AG09309 (cell line): ENCODE measurements around a stretch of chr10.

- RRBS = no CpG with 5 or more reads among the region's 3 CpGs
These were observed 168.4 kb downstream of the PRKG1 start for GRCh38 chr10:51242464-51243342.

- RRBS = no CpG with 5 or more reads among the region's 1 CpG
These were observed 98.8 kb downstream of the CSTF2T start for GRCh38 chr10:51600518-51601096.

DNA sequence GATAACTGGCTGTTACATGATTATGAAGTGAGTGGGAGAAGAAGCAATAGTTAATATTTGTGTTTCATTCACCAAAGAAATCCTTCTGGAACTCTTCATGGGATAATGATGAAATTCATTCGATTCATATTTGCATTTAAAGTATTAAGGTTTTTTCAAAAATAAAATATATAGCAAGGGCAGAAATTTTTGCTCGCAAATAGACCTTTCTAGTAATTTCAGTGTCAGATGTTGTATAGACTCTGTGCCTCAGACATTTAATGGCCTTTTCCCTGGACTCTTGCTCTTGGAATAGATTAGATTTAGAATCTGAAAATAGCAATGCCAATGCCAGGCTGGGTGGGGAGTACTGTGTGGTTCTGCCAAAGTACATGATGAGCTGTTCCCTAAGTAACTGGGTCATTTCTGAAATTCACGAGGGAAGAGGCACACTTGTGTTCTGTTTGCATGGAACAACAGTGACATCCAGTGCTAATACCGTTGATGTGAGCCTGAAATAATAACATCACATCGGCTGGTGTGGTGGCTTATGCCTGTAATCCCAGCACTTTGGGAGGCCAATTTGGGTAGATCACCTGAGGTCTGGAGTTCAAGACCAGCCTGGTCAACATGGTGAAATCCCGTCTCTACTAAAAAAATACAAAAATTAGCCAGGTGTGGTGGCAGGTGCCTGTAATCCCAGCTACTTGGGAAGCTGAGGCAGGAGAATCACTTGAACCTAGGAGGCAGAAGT is 119.1 kb downstream of the MBL2 start:
- RRBS = no CpG with 5 or more reads among the region's 6 CpGs

- RRBS = no CpG with 5 or more reads among the region's 6 CpGs
These were observed 14.9 kb downstream of the MBL2 start for GRCh38 chr10:52757699-52758117.

GRCh38 chr10:52759135-52759722 is 13.4 kb downstream of the MBL2 start:
- RRBS = no CpG with 5 or more reads among the region's 3 CpGs

DNA sequence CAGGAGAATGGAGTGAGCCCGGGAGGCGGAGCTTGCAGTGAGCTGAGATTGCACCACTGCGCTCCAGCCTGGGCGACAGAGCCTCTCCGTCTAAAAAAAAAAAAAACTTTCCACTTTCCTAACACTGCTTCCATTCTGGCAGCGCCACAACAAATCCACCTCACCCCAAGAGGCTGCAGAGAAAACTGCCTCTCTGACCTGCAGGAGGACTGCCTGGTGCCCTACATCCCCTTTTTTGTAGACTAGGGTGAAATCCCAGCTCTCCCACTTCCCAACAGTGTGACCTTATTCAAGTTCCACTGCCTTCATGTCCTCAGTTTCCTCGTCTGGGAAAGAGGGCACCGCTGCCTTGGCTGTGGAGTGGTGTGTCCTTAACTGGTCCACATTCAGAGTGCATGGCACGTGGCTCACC is 2.6 kb upstream of the MBL2 start:
- RRBS = no CpG with 5 or more reads among the region's 9 CpGs

- RRBS = no CpG with 5 or more reads among the region's 32 CpGs
These were observed 206.2 kb downstream of the ZWINT start for GRCh38 chr10:56154802-56155379.

DNA sequence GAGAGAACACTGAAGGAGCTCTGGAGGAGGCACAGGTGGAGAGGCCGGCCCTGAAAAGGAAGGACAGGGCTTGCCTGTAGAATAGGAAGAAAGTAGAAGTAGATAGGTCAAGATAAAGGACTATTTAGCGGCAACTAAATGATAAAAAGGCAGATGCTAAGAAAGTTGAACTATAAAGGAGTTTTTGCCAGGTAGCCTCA is 417.1 kb upstream of the ZWINT start:
- RRBS = no CpG with 5 or more reads among the region's 2 CpGs

GRCh38 chr10:58266748-58267823 is 608 bp downstream of the IPMK start:
- RRBS = 2% methylated on average over 15 of the region's 70 CpGs

DNA sequence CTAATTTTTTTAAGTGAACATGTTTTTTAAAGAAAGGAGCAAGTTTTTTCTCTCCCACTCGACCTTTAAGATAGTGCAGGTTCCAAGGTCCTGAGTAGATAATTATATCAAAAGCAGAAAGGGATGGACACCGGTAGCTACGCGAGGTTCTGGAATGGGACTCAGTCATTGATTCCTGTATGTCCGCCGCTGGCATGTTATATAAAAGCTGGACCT is 495 bp upstream of the CISD1 start:
- RRBS = no CpG with 5 or more reads among the region's 6 CpGs

- RRBS = no CpG with 5 or more reads among the region's 2 CpGs
These were observed 4.4 kb downstream of the CISD1 start for GRCh38 chr10:58273365-58273790.

DNA sequence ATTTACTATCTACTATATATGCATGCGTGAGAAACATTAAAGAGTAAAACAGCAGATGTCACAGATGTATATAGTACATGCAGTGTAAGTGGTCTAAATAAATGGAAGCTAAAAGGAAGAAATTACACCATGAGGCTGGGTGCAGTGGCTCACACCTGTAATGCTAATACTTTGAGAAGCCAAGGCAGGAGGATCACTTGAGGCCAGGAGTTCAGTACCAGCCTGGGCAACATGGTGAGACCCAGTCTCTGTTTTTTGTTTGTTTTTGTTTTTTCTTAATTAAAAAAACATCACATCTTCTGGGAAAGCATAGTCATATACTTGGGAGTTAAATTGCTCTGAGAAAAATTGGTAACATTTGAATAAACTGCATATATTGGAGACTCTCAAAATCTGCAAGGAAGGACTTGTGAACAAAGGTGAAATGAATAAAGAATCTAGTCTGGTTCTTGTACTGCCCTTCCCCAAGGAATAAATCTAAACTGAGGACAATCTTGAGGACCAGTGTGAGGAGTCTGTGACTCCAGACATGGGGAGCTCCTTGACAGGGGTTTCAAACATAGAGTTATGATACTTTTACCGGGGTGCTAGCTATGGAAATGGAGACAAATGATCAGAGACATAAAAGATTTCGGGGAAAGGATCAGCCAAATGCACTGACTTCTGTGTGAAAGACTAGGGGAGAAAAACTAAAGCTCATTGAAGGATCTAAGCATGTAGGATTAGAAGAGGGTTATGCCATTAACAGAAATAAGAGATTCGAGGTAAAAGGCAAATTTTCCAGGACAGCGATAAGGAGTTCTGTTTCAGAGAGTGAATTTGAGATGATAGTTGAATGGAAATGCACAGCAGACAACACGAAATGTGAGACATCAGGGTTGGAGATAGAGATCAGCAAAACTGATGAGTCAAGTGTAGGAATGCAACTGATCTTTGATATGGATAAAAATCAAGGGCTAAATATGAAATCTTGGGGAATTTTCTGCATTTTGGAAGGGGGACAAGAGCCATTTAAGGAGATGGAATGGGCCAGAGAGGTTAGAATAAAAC is 11.1 kb downstream of the CISD1 start:
- RRBS = no CpG with 5 or more reads among the region's 6 CpGs

GRCh38 chr10:58637281-58638006 is 124.8 kb downstream of the BICC1 start:
- RRBS = no CpG with 5 or more reads among the region's 6 CpGs

DNA sequence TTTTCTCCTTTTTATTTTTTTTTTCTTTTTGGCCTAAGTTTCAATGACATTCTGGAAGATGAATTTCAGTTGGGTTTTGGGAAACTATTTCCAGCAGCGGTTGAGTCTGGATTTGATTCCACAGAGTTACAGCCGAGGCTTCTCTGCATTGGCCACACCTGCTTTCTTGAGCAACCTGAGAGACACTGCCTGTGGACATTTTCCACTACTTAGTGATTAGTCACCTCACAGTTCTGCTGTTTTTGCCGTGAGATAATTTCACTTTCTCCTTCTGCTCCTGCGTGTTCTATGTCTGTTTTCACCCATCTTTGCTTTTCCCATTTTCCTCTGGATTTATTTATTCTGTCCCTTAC is 243.0 kb downstream of the BICC1 start:
- RRBS = no CpG with 5 or more reads among the region's 4 CpGs

DNA sequence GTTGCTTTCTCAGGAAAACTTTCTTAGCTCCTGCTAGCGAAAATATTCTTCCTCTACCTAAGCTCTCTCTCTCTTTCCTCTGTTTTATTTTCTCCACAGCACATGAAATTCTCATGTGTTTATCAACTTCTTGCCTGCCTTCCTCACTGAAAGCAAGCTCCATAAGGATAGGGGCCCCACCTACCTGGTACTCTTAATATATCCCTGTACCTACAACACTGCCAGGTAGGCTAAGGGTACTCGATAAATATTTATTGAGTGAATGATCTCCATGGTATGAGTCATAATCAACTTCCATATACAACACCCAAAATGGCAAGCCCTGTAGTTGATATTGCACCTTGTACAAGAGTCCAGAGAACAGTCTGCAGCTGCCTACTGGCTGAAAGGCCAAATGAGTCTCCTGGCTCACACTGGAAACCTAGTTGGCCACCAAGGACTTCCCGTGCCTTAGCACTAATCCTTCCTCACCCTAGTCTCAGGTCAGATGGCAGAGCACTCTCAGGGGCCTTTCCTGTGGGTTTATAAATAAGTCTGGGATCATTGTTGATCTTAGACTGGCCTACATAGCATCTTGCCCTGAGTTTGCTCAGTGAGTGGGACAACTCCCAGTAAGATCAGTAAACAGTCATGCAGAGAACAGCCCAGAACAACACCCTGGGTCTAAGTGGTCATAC is 14.4 kb upstream of the SLC16A9 start:
- RRBS = no CpG with 5 or more reads among the region's 3 CpGs

- RRBS = no CpG with 5 or more reads among the region's 3 CpGs
These were observed 16.1 kb upstream of the SLC16A9 start for GRCh38 chr10:59725736-59726157.

GRCh38 chr10:59806894-59807207 is 53.6 kb upstream of the MRLN start:
- RRBS = no CpG with 5 or more reads among the region's 6 CpGs

- RRBS = no CpG with 5 or more reads among the region's 7 CpGs
These were observed 25.3 kb downstream of the CCDC6 start for GRCh38 chr10:59880882-59881670.

DNA sequence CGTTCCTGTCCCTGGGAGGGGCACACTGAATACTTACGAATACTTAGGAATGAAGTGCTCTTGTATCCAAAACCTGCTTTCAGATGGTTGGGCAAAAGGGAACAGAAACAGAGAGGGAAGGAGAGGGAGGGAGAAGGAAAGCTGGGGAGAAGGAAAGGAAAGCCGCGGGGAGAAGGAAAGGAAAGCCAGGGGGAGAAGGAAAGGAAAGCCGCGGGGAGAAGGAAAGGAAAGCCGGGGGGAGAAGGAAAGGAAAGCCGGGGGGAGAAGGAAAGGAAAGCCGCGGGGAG is 24.6 kb downstream of the CCDC6 start:
- RRBS = no CpG with 5 or more reads among the region's 10 CpGs

- RRBS = no CpG with 5 or more reads among the region's 3 CpGs
These were observed 13.7 kb downstream of the CCDC6 start for GRCh38 chr10:59892616-59893147.